ENCODE measurements around the genes ENTPD6, MCTS2 and COX4I2.

- RRBS, result no CpG with 5 or more reads among the region's 48 CpGs
Measured at GRCh38 chr20:25077029-25078206, 4.5 kb downstream of the VSX1 start.

GRCh38 chr20:25195497-25196071, at the start of gene ENTPD6:
Gene ENTPD6 (plus strand): TSS chr20:25195712.
- RRBS, result 2% methylated on average over 22 of the region's 60 CpGs

DNA sequence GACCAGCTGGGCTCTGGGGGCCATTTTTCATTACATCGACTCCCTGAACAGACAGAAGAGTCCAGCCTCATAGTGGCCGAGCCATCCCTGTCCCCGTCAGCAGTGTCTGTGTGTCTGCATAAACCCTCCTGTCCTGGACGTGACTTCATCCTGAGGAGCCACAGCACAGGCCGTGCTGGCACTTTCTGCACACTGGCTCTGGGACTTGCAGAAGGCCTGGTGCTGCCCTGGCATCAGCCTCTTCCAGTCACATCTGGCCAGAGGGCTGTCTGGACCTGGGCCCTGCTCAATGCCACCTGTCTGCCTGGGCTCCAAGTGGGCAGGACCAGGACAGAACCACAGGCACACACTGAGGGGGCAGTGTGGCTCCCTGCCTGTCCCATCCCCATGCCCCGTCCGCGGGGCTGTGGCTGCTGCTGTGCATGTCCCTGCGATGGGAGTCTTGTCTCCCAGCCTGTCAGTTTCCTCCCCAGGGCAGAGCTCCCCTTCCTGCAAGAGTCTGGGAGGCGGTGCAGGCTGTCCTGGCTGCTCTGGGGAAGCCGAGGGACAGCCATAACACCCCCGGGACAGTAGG, 22.3 kb upstream of the PYGB start:
- RRBS, result no CpG with 5 or more reads among the region's 12 CpGs

GRCh38 chr20:25292196-25292965, 44.5 kb downstream of the PYGB start:
- RRBS, result 89% methylated on average over 6 of the region's 35 CpGs

GRCh38 chr20:25853281-25854596, 157.1 kb upstream of the ZNF337 start:
- RRBS, result no CpG with 5 or more reads among the region's 77 CpGs

DNA sequence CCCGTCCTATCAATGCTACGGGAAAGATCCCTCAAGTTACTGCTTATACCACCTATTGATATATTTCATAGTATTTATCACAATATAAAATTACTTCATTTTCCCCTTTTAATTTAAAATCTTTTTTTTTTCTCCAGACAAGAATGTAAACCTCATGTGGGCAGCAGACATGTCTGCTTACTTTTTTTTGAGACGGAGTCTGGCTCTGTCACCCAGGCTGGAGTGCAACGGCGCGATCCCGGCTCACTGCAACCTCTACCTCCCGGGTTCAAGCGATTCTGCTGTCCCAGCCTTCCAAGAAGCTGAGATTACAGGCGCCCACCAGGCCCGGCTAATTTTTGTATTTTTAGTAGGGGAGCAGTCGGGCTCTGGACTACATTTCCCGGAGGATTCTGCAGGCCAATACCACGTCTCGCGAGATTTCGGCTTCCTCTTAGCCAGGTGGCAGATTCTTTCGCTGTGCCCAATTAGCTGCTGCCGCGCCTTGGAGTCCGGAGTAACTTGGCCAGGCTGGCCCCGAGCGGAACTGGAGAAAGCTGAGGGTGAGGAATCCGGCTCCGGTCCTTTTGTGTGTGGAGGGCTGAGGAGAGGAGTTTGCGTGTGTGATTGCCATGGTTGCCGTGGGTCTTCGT, 312.8 kb upstream of the ZNF337 start:
- RRBS, result no CpG with 5 or more reads among the region's 28 CpGs

DNA sequence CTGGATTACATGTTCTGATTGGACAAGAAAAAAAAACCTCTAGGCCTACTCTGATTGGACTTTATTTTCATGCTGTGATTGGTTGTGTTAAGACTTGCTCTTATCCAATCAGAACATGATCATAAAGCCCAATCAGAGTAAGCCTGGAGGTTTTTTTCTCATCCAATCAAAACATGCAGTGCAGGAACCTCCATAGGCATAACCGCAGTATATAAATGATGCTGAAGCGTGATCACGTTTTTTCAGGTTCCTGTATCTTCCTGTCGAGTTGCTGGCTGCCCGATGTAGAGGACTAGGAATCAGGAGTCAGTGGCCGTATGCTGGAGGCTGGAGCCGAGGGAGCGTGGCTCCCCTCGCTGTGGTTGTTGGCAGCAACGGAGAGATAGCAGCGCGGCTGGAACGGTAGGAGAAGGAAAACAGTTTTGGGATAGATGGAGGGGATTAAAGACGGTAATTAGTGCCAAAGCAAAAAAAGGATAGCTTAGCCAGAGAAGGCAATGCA, 439.2 kb upstream of the ZNF337 start:
- RRBS, result no CpG with 5 or more reads among the region's 14 CpGs

DNA sequence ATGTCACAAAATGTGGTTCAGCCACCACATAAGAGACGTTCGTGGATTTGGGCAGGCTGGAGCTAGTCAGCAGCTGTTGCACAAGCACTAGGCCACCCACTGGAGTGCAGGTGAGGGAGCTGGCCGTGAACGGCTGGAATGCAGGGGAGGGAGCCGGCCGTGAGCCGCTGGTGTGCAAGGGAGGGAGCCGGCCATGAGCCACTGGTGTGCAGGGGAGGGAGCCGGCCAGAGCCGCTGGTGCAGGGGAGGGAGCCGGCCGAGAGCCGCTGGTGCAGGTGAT, 1470.1 kb upstream of the DEFB115 start:
- RRBS, result no CpG with 5 or more reads among the region's 13 CpGs

DNA sequence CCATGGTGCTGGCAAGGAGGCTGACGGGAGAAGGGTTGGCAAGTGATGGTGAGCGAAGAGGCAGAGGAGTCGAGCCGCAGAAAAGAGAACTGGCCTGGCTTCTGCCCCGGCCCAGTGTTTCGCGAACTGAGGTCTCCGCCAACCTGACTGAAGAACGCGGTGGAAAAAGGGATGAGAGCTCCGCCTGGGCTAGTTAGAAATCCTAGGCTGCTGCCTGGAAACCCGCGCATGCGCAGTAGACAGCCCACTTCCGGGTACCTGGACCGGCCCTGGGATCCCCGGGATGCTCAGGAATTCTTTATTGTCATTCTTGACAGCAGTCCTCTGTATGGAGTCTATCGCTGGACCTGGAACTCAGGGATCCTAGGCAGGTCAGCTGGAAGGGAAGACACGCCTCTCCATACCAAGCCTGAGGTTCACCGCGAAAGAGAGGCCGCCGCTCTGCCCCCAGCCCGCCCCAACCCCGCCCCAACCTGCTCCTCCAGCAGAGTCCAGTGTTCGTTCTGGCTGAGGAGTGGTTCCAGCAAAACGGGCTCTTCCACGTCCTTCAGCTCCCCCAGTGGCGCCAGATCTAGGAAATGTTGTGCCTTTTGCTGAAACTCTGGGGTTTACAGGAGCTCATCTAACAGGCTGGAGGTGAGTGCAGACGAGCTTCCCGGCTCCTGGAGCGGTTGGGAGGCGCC, 1379.2 kb upstream of the DEFB115 start:
- RRBS, result no CpG with 5 or more reads among the region's 33 CpGs

DNA sequence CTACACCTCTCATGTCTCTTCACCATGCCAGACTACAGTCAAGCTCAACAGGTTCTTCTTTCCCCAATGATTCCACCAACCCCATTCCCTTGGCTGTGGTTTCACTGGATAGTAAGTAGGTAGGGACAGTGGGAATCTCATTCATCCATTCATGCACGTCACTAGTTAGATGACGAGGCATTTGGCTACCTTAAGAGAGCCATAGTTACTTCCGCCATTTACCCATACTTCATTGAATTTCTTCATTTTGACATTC, 744.9 kb upstream of the DEFB115 start:
- RRBS, result no CpG with 5 or more reads among the region's 3 CpGs

DNA sequence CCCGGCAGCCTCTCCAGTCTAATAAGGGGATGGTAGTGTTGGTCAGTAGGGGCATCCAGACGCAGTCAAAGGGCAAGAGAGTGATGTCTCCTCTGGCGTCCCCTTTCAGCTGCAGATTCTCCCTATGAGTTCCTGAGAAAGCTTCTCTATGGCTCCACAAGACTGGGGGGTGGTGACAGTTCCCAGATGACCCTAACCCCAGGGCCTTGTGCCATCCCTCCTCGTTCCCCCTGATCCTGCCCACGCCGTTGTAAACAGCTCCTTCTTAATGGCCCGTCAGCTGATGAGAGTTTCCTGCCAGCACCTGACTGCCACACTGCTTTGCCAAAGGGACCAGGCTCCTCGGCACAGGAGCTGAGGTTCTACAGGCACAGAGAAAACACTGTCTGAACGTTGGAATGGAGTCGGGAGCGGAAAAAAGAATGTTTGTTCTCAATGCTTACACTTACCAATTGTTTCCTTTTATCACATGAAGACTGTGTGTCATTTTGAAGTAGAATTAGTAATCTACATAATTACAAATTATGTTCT, 645.9 kb upstream of the DEFB115 start:
- RRBS, result no CpG with 5 or more reads among the region's 11 CpGs

GRCh38 chr20:31485414-31486280, 10.6 kb downstream of the REM1 start:
- RRBS, result 8% methylated on average over 5 of the region's 31 CpGs

- RRBS, result 7% methylated on average over 6 of the region's 17 CpGs
Measured at GRCh38 chr20:31496559-31497295, 17.5 kb upstream of the HM13 start.

DNA sequence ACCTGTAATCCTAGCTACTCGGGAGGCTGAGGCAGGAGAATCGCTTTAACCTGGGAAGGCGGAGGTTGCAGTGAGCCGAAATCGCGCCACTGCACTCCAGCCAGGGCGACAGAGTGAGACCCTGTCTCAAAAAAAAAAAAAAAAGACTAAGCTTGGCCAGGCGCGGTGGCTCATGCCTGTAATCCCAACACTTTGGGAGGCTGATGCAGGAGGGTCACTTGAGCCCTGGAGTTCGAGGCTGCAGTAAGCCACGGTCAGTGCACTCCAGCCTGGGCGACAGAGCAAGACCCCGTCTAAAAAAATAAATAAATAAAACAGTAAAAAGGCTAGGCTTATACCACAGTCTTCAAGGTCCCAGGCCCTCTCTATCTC, 566 bp upstream of the MCTS2 start:
- RRBS, result no CpG with 5 or more reads among the region's 13 CpGs

- RRBS, result 37% methylated on average over 10 of the region's 42 CpGs
Measured at GRCh38 chr20:31546999-31548102, at the start of gene MCTS2. Gene MCTS2 (plus strand): TSS chr20:31547379.

- RRBS, result no CpG with 5 or more reads among the region's 45 CpGs
Measured at GRCh38 chr20:31572236-31573181, 25.3 kb downstream of the MCTS2 start.

GRCh38 chr20:31594690-31595559, 10.2 kb upstream of the ID1 start:
- RRBS, result no CpG with 5 or more reads among the region's 12 CpGs

DNA sequence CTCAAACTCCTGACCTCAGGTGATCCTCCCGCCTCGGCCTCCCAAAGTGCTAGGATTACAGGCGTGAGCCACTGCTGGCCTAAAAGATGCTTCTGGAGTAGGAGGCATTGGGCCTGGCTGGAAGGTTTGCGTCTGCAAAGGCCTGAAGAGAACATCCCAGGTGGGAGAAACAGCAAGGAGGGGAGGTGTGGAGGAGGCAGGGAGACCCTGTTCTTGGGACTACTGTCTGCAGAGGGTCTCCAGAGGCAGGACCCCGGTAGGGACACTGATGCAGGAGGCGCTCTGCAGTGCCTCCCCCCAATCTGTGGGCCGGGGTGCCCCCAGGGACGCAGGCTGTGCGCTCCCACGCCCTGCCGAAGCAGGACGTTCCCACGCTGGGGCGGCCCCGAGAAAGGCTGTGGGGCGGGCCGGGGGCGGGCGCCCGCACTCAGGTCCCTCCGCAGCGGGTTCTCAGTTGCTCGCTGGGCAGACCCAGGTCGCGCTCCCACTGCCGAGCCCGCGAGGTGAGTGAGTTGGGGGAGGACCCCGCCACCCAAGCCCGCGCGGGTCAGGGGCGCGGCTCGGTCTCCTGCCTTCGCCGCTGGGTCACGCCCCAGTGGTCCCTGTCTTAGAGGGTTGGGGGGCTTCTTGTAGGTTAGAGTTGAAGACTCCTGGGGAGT, at the start of gene COX4I2:
Gene COX4I2, plus strand, starts transcription at position 453 of the 659 bp plus-strand sequence.
- RRBS, result 25% methylated on average over 5 of the region's 38 CpGs

GRCh38 chr20:31667878-31668361, 30.2 kb downstream of the COX4I2 start:
- RRBS, result no CpG with 5 or more reads among the region's 5 CpGs

Data from AG09309 (cell line).